Bronchial lymph node (tissue), 1 donor: Measurements from ENCODE around the genes GPAM and VTI1A.

DNA sequence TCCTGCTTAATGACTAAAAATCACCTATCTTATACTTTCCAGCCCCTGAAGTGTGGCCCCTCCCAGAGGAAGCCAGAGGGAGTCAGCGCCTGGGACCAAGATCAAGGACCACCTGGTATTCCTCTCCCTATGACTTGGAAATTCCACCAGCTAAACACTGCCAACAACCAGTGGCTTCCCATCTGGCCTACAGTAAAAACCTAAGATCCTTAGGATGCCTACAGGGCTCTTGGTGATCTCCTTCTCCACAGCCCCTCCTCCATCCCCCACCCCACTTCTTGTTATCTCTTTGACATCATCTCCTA is 16.5 kb upstream of the DUSP5 start:
- PRO-cap: no peak

- PRO-cap: unidirectional peak, plus-strand start at chr10:110502291
These were observed 4.3 kb downstream of the DUSP5 start for GRCh38 chr10:110502112-110502397.

DNA sequence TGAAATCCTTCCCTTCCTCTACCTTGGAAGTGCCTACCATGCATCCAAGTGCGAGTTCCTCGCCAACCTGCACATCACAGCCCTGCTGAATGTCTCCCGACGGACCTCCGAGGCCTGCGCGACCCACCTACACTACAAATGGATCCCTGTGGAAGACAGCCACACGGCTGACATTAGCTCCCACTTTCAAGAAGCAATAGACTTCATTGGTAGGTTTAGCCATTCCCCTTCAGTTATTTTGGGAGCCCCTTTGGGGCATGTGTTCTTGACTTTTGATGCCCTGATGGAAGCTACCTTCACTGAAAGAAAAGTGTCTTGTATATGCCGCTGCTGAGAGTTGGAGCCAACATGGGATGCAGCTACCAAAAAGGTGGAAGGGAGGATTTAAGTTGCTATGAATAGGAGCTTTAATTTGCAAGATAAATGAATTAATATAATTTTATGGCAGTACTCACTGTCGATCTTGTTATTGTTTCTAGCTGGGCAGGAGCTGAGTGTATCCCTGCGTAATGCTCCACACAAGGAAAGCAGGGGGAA is 9.3 kb downstream of the DUSP5 start:
- PRO-cap: no peak

DNA sequence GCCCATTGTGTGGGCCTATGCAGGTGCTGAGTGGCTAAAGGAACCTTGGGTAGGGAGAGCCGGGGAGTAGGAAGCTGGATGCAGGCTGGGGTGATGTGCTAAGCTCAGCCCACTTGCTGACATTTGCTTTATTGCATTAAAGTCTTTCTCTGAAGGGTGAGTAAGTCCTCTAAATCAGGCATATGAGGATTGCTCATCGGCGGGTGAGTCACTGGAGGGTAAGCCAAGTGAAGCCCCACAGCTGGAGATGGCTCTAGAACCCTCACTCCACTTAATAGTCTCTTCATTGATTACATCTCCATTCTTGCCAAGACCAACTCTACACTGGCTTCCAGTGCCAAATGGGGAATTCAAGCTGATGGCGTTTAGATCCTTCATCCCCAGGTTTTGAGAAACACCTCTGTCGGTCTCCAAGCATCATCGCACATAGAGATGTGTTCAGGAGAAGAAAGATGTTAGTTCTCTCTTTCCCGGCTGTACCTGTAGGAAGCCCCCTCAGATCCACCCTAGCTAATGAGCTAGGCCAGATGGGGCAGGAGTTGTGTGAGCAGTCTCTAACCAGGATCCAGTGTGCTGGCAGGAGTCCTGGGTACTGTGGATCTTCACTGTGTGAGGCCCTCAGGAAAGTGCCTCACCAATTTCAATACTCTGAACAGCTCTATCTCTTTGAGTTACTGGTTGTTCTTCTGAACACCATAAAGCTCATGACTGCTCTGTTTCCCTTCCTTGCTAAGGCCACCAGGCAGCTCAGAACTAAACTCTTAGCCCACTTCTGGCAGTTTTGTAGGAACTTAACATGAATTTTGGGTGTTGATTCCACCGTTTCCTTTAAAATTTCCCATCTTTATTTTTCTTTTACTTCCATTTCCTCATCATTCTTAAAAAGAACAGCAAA is 15.3 kb downstream of the DUSP5 start:
- PRO-cap: no peak

- PRO-cap: no peak
These were observed 2.8 kb upstream of the RBM20 start for GRCh38 chr10:110641301-110641683.

GRCh38 chr10:110651548-110651899 is 7.4 kb downstream of the RBM20 start:
- PRO-cap: no peak

DNA sequence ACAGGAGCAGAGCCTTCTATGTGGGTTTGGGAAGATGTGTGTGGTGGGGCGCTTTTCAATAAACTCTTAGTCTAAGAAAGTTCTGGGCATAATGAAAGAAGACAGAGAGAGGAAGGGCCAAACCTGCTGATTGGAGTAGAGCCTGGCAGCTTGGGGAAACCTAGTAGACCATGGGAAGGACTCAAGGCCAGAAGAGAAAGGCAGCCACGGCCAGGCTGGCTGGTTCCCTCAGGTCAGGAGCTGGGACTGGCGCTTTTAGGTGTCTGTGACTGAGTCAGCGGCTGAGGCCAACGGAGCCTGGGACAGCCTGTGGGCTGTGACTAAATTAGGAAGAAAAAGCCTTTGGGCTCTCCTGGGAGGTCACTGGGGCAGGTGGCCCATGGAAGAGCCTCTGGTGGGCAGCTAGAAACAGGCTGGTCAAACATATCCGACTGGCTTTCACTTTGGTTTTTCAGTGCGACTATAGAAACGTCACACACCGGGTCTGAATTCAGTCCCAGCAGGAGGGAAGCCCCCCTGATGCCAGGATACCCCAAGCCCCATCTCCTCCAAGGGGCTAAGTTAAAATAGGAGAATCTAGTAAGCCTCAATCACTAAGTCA is 108.9 kb upstream of the PDCD4 start:
- PRO-cap: no peak

- PRO-cap: unidirectional peak, minus-strand start at chr10:110843144; unidirectional peak, minus-strand start at chr10:110843204
These were observed 28.9 kb upstream of the PDCD4 start for GRCh38 chr10:110842600-110843397.

GRCh38 chr10:110870555-110871326 is 987 bp upstream of the PDCD4 start:
- PRO-cap: no peak

DNA sequence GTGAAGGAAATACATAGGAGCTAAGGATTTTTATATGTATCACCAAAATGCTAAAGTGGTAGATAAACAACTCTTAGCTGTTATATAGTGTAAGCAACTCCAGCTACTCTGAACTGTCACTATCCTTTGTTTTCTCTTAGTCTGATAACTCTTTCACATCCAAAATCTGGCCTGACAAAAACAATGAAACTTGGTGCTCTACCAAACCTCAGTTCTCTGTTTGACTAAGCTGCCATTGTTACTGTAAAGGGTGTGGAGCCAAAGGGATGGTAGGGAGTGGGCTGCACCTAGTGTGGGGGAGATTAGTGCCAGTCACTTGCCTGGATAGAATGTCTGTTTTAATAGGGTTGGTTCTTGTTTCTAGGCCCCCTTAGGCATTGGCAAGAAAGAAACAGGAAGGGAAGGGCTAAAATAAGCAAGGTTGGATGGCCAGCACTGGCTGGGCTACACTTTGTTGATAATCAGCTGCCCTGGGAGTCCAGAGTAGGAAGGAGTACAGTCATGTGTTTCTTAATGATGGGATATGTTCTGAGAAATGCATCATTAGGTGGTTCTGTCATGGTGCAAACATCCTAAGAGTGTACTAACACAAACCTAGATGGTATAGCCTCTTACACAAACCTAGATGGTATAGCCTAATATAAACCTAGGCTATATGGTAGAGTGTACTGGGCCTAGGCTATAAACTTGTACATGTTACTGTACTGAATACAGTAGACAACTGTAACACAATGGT is 15.7 kb downstream of the BBIP1 start:
- PRO-cap: no peak

- PRO-cap: bidirectional peak, plus-strand start at chr10:110920822, minus-strand start at chr10:110920678
These were observed 1.1 kb downstream of the SHOC2 start for GRCh38 chr10:110920446-110920923.

DNA sequence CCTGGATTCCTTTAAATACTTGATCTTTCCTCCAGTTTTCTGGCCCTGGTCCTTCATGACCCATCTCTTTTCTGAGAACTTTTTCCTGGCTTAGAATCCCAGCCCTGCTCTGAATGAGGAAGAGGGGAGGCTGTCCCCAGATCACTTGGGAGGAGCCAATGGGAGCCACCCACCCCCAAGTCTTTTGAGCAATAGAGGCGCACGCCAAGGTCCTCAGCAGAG is 126.7 kb downstream of the ADRA2A start:
- PRO-cap: no peak

DNA sequence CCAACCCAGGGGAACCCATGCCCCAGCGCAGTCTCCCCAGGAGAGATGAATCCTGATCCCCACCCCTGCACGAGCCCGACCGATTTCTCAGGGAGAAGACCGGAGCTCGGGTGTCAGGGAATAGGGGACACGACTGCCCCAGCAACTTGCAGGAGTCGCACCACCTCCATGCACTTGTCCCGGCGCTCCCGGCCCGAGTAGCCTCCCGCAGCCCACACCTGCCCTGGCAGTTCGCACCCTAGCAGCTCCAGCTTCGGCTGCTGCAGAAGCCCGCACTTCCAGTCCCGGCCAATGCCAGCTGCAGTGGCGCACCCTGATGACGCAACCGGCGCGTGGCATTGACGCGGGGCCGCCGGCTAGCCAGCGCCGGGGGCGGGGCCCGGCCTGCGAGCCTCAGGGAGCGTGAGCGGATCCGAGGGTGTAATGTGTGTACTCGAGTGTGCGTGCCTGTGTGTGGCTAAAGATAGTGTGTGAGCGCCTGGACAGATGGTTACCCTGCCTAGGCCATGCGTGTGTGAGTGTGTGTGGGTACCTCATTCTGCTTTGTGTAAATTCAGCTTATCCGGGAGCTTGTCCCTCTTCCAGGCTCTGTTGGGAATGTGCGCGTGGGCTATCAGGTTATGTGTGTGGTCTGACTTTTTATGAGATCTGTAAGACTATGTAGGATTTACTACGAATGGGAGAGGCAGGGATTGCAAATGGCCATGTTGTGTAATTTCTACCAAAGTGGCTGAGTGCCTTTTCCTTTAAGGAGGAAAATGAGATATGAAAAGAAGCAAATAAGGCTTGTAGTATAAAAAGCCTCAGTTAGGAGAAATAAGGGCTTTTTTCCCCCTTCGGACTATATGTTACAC is at the start of gene GPAM:
Gene GPAM (minus strand): TSS at position 310 of the 854 bp plus-strand sequence.
- PRO-cap: bidirectional peak, plus-strand start at position 363 of the sequence, minus-strand start at position 290 of the sequence

- PRO-cap: no peak
These were observed 3.0 kb upstream of the TECTB start for GRCh38 chr10:112280233-112280653.

GRCh38 chr10:112296979-112297548 is 13.9 kb downstream of the TECTB start:
- PRO-cap: no peak

DNA sequence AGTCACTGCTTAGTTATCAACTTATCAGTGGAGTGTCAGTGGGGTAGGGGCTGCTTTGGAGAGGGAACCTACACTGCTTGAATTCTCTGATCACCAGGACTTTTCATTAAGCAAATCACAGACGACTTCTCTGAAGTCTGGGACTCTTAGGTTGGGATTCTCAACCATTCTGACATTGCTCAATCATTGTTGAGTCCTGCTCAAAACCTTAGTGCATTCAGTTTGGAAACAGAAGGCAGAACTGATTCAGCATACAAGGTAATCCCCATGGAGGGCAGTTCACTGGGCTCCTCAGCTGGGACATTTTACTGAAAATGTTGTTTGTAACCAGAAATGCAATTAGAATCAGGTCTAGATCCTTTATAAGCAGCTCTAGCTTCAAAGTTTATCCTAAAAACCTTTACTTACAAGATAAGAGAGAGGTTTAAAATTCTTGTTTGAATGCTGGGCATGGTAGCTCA is 26.1 kb downstream of the TECTB start:
- PRO-cap: no peak

GRCh38 chr10:112361933-112362872 is 11.7 kb upstream of the ACSL5 start:
- PRO-cap: no peak

DNA sequence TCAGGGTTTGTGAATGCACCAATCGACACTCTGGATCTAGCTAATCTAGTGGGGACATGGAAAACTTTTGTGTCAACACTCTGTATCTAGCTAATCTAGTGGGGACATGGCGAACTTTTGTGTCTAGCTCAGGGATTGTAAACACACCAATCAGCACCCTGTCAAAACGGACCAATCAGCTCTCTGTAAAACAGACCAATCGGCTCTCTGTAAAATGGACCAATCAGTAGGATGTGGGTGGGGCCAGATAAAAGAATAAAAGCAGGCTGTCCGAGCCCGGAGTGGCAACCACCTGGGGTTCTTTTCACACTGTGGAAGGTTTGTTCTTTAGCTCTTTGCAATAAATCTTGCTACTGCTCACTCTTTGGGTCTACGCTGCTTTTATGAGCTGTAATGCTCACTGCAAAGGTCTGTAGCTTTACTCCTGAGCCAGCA is 1.8 kb upstream of the ACSL5 start:
- PRO-cap: no peak

GRCh38 chr10:112429062-112429582 is 17.6 kb downstream of the ZDHHC6 start:
- PRO-cap: unidirectional peak, minus-strand start at chr10:112429314

GRCh38 chr10:112446646-112447920 is at the start of gene VTI1A:
Gene VTI1A (plus strand): TSS chr10:112447215.
- PRO-cap: bidirectional peak, plus-strand start at chr10:112447223, minus-strand start at chr10:112446941